H1 (cell line): ENCODE data around the genes RALGPS1, CFAP157 and SH2D3C.

DNA sequence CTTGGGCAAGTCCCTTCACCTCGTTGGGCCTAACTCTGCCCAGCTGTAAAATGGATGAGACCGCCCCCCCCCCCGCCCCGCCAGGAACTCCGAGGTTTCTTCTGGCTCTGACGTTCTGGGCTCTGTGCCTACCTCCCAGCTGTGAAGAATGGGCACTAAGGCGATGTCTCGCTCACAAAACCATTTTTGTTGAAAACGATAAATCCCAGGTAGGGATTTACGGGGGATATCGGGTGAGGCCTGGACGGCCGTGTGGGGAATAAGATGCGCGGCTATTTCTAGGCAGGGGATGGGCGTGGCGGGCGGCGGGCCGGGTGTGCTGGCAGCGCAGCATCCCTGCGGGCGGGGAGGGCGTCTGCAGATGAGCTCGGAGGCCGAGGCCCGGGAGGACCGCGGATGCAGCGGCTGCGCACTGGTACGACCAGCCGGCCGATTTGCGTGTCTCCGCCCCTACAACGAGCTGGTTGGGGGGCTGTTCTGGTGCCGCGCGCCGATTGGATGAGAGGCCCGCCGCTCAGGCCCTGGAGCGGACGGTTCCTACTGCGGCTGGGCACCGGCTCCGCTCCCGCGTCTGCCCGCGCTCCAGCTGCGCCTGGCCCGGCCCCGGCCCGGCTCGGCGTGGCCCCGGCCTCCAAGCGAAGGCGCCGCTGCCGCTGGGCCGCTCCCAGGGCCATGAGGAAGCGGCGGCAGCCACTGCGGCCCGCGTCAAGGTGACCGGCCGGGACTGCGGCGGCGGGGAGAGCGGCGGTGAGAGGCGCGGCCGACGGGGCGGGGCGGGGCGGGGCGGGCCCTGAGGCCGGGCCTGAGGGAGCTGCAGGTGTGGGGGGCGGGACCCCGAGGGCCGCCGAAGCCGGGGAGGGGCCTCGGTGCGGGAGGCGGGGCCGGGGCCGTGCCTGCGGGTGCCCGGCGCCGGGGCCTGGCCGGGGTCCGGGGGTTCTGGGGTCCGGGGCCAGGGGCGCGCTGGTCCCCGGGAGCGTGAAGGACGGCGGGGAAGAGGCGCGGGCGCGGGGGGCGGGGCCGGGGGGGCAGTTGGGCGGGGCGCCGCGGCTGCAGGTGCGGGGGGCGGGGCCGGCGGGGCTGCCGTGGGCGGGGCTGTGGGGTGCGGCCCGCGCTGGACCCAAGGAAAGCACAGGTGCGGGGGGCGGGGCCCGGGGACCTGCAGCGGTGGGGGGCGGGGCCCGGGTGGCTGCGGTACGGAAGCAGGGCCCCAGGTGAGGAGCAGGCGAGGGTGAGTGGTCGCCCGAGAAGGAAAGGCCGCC, at the start of gene RALGPS1:
Gene RALGPS1 (plus strand): TSS at position 517 of the 1,259 bp plus-strand sequence.
- RRBS = 1% methylated on average over 63 of the region's 139 CpGs
CAGE:
- cytosol, long polyA plus RNA = start-site peak on the plus strand centred at position 533 of the sequence, 32 bp wide, 23 reads
- long polyA plus RNA = no peak
- nucleus, long polyA plus RNA = start-site peak on the plus strand centred at position 532 of the sequence, 62 bp wide, 33 reads; start-site peak on the plus strand centred at position 1,181 of the sequence, 60 bp wide, 101 reads

- RRBS = no CpG with 5 or more reads among the region's 13 CpGs
CAGE:
- cytosol, long polyA plus RNA = no peak
- long polyA plus RNA = no peak
- nucleus, long polyA plus RNA = no peak
Measured at GRCh38 chr9:127121222-127121882, 1.1 kb downstream of the ANGPTL2 start.

DNA sequence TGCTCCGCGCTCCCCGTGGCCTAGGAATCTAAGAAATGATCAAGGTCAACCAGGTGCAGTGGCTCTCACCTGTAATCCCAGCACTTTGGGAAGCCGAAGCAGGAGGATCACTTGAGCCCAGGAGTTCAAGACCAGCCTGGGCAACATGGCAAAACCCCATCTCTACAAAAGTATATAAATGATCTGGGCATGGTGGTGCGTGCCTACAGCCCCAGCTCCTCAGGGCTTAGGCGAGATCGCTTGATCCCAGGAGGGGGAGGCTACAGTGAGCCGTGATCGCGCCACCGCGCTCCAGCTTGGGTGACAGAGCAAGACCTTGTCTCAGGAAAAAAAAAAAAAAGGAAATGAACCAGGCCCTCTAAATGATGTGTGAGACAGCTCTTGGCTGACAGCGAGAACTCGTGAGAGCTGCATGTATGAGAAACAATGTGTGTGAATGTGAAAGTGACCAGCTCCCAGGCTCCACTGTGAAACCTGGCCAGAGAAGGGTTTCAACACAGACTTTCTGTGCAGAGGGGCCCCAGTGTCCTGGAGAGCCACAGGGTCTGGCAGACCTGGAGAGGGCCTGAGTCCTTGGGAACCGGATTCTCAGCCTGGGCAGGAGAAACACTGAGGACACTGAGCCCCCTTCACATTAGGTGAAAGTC, 61.7 kb upstream of the ANGPTL2 start:
- RRBS = no CpG with 5 or more reads among the region's 15 CpGs
CAGE:
- cytosol, long polyA plus RNA = no peak
- long polyA plus RNA = no peak
- nucleus, long polyA plus RNA = no peak

- RRBS = no CpG with 5 or more reads among the region's 47 CpGs
CAGE:
- cytosol, long polyA plus RNA = start-site peak on the plus strand at chr9:127224592-127224652, 35 reads
- long polyA plus RNA = no peak
- nucleus, long polyA plus RNA = start-site peak on the plus strand at chr9:127224641-127224659, 28 reads
Measured at GRCh38 chr9:127224093-127224751, 40.4 kb upstream of the GARNL3 start.

DNA sequence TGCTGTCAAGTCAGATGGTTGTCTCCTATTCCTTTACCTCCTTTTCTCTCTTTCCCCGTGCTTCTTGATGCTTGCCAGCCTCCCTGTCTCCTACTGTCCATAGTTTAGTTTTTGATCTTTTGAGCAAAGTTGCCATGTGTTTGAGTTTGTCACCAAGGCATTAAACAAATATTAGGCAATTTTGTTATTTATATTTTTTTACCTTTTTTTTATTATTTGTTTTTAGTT, 17.2 kb upstream of the GARNL3 start:
- RRBS = no CpG with 5 or more reads among the region's 1 CpG
CAGE:
- cytosol, long polyA plus RNA = no peak
- long polyA plus RNA = no peak
- nucleus, long polyA plus RNA = no peak

DNA sequence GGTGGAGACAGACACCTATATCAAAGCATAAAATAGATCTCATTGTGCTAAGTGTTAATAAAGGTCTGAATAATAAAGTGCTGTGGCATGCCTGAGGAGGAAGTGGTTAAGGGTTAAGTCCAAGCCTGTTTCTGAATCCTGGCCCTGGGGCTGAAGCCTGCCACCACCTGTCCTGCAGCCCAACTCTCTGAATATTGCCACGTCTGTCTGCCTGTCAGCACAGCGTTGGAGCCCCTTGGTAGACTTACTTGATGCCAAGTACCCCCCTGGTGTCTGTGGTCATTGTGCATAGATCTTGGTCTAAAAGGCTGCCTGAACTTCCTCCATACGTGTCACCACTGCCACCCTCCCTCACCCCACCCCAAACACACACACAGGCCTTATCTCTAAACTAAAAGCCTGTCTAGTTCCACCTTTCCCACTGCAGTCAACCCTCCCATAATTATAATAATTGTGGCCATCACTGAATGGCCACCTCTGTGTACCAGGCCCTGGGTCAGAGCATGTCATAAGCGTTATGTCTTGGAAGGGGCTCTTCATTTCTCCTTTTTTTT, 35.4 kb upstream of the SLC2A8 start:
- RRBS = no CpG with 5 or more reads among the region's 4 CpGs
CAGE:
- cytosol, long polyA plus RNA = no peak
- long polyA plus RNA = no peak
- nucleus, long polyA plus RNA = no peak

GRCh38 chr9:127388196-127388821, 8.7 kb upstream of the SLC2A8 start:
- RRBS = no CpG with 5 or more reads among the region's 8 CpGs
CAGE:
- cytosol, long polyA plus RNA = no peak
- long polyA plus RNA = no peak
- nucleus, long polyA plus RNA = no peak

DNA sequence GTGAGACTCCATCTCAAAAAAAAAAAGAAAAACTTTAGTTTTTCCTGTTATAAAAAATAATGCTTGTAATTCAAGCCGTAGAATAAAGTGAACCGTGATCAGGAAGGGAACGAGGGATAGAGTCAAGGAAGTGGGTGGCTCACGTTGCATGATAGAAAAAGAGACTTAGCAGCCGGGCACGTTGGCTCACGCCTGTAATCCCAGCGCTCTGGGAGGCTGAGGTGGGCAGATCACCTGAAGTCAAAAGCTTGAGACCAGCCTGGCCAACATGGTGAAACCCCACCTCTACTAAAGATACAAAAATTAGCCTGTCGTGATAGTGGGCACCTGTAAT, 48.6 kb downstream of the LRSAM1 start:
- RRBS = no CpG with 5 or more reads among the region's 9 CpGs
CAGE:
- cytosol, long polyA plus RNA = no peak
- long polyA plus RNA = no peak
- nucleus, long polyA plus RNA = no peak

DNA sequence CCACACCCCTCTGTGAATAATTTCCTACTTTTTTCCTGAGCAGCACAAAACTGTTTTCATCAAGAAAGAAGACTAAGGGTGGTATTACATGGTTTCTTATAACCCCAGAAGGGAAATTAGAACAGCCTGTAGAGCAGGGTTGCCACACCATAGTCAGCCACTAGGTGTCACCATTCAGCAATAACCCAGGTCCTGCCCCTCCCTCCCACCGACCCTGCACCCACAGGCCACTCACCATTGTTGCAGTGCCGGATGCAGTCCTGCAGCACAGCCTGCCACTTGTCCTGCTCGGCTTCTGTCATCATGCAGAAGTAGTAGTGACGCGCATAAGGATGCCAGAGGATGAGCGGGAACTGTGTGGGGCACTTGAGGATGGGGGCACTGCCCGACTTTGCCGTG, 45.4 kb downstream of the NIBAN2 start:
- RRBS = no CpG with 5 or more reads among the region's 8 CpGs
CAGE:
- cytosol, long polyA plus RNA = no peak
- long polyA plus RNA = no peak
- nucleus, long polyA plus RNA = no peak

DNA sequence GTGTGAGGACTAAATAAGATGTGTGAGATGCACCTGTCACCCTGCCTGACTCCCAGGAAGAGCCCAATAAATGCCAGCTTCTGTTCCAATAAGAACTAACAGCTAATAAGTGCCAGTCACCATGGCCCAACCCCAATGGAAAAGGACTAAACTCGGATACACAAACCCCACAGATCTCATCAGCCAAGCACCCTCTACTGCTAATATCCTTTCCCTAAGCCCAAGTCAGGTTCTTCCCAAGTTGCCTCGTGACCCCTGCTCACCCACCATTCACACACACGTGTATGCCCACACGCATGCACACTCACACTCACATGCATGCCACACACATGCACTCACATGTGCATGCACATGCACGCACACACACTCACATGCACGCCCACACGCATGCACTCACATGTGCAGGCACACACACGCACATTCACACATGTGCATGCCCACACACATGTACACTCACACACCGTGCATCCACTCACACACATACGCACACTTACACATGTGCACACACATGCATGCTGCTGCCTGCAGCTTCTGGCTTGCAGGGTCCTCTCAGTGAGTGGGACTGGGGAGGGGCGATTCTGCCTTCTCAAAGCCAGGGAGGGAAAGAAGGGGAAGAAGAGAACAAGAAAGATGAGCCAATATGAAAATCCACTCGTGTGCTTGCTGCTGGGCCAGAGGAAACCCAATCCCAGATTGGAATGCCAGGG, 19.7 kb downstream of the NIBAN2 start:
- RRBS = no CpG with 5 or more reads among the region's 12 CpGs
CAGE:
- cytosol, long polyA plus RNA = no peak
- long polyA plus RNA = no peak
- nucleus, long polyA plus RNA = no peak

GRCh38 chr9:127562729-127563351, 6.0 kb downstream of the NIBAN2 start:
- RRBS = 93% methylated on average over 1 of the region's 14 CpGs
CAGE:
- cytosol, long polyA plus RNA = no peak
- long polyA plus RNA = no peak
- nucleus, long polyA plus RNA = no peak

DNA sequence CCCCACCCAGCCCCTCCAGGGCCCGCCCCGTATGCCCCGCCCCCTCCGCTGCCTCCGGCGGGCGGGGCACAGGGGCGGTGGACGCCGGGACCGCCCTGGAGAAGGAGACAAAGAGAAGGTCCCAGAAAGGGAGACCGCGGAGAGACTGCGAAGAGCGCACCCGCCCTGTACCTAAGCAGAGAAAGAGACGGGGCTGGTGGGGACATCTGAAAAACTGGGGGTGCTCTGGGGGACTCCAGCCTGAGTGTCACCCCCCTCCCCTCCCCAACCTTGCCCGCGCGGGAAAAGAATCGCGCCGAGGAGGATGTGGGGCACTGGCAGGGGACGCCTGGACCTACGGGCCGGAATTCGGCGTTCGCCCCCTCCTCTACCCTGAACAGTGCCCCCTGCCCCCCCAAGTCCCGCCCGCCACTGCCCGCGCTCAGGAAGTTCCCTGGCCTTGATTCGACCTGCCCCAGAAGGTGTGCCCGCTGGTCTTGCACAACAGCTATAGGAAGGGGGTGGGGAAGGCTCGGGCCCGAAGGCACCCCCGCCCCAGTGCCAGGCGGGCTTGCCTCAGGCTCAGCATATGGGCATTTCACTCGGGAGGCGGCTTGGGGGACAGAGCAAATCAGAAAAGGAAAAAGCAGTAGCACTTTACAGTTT, 485 bp upstream of the NIBAN2 start:
- RRBS = no CpG with 5 or more reads among the region's 41 CpGs
CAGE:
- cytosol, long polyA plus RNA = no peak
- long polyA plus RNA = no peak
- nucleus, long polyA plus RNA = no peak

DNA sequence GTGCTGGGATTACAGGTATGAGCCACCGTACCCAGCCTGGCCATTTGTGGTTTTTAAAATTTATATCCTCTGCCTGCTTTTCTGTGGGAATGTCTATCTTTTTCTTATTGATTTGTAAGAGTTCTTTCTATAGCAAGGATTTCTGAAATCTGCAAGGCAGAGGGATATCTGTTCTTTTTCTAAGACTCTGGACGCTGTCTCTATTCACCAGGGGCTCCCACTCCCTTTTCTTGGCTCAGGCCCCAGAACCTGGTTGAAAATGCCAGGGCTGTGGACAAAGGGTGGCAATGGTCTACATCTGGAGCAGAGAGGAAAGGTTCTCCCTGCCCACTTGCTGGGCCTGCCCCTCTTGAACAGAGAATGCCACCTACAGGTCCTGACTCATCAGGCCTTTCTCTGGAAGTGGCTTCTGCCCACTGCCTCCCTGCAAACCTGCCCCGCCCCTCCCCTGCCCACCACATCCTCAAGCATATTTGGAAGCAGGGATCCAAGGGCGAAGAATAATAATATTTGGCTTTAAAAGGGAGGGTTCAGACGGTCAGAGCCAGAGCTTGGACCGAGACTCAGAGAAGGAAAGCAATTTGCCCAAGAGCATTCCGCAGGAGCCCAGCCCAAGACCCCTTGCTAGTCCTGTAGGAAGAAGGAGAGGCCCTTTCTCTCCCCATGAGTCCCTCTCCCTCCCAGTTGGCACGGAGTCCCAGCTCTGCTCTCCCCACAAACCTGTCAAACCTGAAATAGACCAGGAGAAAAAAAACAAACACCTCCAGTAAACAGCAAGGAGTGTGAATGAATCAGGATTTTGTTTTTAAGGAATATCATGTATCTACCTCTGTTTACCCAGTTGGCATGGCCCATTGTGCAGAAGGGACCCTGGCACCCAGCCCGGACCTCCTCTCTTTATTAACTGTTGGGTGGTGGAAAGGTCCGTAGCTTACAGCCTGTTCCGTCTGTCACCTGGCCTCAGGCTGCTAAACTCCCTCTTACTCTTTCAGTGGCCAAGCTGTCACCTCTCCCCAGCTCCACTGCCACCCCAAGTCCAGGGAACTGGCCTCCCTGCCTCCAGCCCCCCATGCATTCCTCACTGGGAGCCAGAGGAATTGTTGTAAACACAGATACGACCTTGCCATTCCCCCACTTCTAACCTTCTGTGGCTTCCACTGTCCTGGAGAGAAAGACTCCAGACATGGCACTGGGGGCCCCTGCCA, 5.5 kb upstream of the NIBAN2 start:
- RRBS = no CpG with 5 or more reads among the region's 12 CpGs
CAGE:
- cytosol, long polyA plus RNA = no peak
- long polyA plus RNA = no peak
- nucleus, long polyA plus RNA = no peak

DNA sequence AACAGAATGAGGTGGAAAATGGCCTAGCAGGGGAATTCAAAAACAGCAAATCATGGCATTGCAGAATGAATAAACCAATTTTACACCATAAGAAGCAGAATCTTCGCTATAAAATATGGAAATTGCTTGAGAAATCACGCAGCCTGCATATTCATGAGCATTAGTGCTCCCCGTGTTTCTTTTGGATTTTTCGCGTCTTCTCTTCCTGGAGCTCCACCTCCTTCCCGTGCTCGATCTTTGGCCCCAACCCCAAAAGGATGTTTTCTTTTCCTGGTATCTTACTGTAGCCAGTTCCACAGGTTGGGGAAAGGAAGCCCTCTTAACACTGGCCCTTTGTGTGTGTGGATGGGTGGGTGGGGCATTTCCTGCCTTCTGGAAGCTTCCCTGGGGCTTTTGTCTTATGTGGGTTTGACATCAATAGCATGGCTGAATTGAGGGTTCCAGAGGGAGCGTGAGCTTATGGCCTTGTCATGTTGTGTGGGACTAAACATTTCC, 21.9 kb downstream of the STXBP1 start:
- RRBS = no CpG with 5 or more reads among the region's 8 CpGs
CAGE:
- cytosol, long polyA plus RNA = no peak
- long polyA plus RNA = no peak
- nucleus, long polyA plus RNA = no peak

DNA sequence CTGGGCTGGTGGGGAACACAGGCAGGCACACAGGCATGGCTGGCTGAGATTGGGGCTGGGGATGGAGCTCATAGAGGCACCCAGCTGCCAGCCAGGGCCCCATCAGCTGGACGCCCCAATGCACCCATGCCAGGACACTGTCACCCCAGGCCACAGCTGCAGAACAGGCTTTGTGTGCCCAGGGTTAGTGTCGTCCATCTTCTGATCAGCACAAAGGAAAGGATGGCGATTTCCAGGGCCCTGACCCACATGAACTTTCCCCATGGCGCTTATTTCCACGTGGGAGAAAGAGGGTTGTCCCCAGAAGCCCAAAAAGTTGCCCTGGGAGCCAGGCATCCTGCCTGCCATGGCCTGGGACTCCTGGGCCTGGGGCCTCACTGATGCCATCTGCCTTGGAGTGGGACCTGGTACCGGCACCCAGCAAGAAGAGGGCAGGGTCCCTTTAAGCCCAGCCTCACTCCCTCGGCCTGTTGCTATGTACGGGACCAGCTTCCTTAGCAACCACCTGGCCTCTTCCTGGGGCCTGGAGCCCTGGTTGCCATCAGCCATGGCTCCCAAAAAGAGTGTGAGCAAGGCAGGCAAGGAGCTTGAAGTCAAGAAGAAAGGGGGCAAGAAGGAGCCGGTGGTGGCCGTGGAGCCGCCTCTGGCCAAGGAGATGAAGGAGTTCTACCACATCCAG, at the start of gene CFAP157:
Gene CFAP157 (plus strand): TSS at position 504 of the 679 bp plus-strand sequence.
- RRBS = 91% methylated on average over 3 of the region's 11 CpGs
CAGE:
- cytosol, long polyA plus RNA = no peak
- long polyA plus RNA = no peak
- nucleus, long polyA plus RNA = no peak

GRCh38 chr9:127754794-127755763, 20.0 kb upstream of the TOR2A start:
- RRBS = 1% methylated on average over 21 of the region's 81 CpGs
CAGE:
- cytosol, long polyA plus RNA = start-site peak on the minus strand at chr9:127755255-127755265, 25 reads
- long polyA plus RNA = no peak
- nucleus, long polyA plus RNA = no peak

GRCh38 chr9:127763662-127764769, 14.4 kb downstream of the SH2D3C start:
- RRBS = no CpG with 5 or more reads among the region's 16 CpGs
CAGE:
- cytosol, long polyA plus RNA = no peak
- long polyA plus RNA = no peak
- nucleus, long polyA plus RNA = no peak

DNA sequence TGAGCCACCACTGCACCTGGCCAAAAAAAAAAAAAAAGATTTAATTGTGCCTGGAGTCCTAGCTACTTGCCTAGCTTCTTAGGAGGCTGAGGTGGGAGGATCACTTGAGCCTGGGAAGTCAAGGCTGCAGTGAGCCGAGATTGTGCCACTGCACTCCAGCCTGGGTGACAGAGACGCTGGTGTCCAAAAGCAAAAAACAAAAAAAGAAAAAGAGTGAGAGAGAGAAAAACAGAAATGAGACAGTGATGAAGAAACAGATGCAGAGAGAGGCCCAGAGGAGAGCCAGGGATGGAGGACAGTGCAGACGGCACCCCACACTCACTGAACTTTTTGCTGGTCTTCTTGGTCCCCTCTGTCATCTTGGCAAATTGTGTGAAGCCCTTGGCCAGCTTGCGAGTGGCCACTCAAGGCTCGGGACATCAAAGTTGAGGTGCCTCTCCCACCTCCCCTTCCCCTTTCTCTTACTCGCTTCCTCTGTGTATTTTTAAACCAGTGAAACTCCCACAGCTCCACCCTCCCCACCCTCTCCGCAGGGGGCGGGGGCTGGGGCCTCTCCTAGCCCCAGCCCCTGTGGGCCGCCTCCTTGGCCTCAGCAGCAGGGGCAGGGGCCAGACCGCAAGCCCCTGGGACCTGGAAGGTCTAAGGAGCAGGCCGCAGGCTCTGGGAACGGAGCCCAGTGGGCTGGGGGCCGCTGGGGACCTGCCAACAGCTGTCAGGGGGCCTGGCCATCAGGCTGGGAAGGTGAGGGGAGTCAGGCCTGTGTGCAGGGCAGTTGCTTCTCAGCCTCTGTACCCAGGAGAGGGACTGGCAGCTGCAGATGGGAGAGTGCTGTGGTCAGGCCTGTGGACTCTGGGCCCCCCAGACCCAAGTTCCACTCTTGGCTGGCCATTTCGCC, at the start of gene SH2D3C:
Gene SH2D3C (minus strand): TSS at position 398 of the 895 bp plus-strand sequence.
- RRBS = no CpG with 5 or more reads among the region's 14 CpGs
CAGE:
- cytosol, long polyA plus RNA = no peak
- long polyA plus RNA = no peak
- nucleus, long polyA plus RNA = no peak

DNA sequence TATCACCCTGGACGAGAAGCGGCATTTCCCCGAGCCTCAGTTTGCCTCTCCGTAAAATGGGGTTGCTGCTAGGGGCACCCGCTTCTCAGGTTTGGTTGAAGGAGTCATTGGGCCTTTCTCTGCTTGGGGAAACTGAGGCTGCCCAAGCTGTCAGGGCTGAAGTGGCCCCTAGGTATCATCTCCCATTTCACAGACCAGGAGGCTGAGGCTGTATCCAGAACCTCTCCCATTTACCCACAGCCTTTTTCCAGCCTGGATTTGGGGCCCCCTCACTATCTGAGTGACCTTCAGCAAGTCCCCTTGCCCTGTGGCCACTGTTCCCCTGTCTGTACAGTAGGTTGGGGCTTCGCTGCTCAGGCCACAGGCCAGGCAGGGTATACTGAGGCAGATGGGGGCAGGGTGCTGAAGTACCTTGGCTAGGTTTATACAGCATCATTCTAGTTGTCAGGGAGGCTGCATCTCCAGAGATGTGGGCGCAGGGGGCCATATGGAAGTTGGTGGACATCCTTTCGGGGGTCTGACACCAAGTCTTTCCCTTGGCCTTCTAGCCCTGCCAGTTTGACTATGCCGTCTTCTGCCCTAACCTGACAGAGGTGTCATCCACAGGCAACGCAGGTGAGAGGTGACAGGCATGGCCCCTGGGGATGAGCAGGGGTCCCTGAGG, 7.8 kb downstream of the FPGS start:
- RRBS = no CpG with 5 or more reads among the region's 10 CpGs
CAGE:
- cytosol, long polyA plus RNA = no peak
- long polyA plus RNA = no peak
- nucleus, long polyA plus RNA = no peak

- RRBS = no CpG with 5 or more reads among the region's 14 CpGs
CAGE:
- cytosol, long polyA plus RNA = no peak
- long polyA plus RNA = no peak
- nucleus, long polyA plus RNA = no peak
Measured at GRCh38 chr9:127816739-127817578, 14.3 kb downstream of the FPGS start.